Skin of body (tissue), 2 donors: ENCODE results near the gene SLC1A2.

DNA sequence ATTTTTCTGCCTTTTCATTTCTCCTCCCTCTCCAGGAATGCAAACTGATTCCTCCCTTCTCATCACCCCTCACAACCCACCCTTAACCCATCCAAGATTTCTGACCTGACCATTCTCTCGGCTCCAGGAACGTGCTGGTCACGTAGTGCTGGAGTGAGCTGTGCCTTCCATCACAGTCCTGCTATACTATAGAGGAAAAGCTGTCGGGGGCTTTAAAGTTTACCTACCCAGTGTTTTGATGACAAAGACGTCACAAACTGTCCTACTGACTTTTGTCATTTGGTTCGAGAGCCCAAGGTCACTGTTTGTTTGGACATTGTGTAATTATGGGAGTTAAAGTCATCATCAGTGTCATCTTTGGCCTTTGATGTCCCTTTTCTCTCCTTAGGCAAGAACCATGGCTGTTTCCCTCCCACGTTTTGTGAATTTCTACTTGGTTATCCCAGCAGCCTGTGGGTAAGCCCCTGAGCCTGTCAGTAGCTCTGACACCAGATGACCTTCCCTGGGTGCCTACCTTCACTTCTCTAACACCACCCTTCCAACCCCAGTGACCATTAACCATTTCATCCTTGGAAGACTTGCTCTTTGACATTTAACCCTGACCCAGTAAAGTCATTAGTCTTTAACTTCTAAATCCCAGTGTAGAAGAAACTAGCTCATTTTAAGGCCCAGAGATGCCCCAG is 59.3 kb downstream of the SLC1A2 start:
- RAMPAGE, long total RNA: no peak

GRCh38 chr11:35418045-35418740 is 1.2 kb downstream of the SLC1A2 start:
- RAMPAGE, long total RNA: no peak

DNA sequence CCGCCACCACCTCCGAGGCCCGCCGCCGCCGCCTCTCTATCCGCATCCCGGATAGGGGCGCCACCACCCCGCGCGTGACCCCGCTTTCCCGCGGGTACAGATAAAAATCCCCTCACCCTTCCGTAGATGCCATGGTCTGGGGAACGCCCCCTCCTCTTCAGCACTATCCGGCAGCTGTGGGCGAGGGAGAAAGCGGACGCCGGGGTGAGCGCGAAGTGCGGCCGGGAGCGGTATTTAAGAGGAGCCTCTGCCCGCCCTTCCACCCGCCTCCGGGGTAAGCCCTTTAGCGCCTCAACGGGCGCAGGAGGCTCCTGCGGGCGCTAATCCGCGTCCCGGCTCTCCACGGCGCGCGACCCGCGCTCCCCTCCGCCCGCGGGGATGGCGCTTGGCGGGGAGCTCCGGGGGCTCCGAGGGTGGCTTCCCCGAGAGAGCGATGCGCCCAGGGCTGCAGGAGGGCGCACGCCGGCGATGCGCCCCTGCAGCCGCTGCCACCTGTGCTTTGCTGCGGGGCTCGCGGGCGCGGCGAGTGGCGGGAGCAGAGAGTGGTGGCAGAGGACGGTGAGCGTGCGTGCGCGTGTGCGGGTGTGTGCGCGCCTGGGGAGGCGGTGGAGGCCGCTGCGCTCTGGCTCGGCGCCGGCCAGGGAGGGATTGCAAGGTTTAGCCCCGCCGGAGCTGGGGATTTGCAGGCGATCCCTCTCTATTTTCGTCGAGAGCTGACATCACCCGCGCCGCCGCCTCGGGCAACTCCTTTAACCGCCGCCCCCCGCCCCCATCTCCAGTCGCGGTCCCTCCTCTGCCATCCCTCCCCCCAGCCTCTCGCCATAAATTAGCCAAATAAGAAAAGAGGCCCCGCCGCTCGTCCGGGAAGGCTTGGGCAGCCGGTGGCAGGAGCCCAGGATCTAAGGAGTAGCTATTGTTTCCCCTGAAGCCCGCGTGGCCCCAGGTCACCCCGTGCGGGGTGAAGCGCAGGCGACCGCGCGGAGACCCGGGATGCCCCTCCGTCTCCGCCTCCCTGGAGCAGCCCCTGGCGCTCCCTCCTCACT is at the start of gene SLC1A2:
Gene SLC1A2 (minus strand): TSS at position 725 of the 1,043 bp plus-strand sequence.
- RAMPAGE, long total RNA: no peak

DNA sequence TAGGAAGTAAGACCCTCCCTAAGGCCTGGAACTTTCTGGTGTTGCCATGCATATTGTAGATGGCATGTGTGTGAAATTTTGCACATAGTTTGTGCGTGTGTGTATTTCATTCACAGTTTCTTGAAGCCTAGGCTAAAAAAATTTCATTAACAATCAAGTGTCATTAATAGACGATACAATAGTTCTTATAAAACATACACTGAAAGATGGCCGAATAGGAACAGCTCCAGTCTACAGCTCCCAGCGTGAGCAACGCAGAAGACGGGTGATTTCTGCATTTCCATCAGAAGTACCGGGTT is 40.0 kb downstream of the TRIM44 start:
- RAMPAGE, long total RNA: no peak

DNA sequence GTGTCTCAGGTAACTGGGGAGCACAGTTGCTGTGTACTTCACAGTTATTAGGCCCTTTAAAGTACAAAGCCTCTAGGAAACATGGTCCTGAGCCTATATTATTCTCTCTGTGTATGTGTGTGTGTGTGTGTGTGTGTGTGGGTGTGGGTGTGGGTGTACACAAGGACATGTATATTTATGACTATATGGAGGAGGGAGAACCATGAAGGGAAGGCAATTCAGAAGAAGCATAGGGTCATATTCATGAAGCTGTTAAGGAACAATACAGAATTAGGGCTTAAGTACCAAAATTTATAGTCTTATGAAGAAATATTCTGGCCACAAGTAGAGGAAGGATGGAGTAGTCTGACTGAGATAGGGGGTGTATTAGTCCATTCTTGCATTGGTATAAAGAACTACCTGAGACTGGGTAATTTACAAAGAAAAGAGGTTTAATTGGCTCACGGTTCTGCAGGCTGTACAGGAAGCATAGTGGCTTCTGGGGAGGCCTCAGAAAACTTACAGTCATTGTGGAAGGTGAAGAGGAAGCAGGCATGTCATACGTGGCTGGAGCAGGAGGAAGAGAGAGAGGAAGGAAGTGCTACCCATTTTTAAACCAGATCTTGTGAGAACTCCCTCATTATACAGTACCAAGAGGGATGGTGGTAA is 52.8 kb downstream of the TRIM44 start:
- RAMPAGE, long total RNA: no peak

- RAMPAGE, long total RNA: no peak
Observed at GRCh38 chr11:35971172-35972481, 27.8 kb downstream of the LDLRAD3 start.

- RAMPAGE, long total RNA: no peak
Observed at GRCh38 chr11:36012423-36012888, 68.6 kb downstream of the LDLRAD3 start.

- RAMPAGE, long total RNA: no peak
Observed at GRCh38 chr11:36015859-36016362, 72.0 kb downstream of the LDLRAD3 start.

GRCh38 chr11:36149510-36150146 is 139.6 kb downstream of the COMMD9 start:
- RAMPAGE, long total RNA: no peak

GRCh38 chr11:36398246-36398982 is 102.3 kb downstream of the PRR5L start:
- RAMPAGE, long total RNA: no peak

DNA sequence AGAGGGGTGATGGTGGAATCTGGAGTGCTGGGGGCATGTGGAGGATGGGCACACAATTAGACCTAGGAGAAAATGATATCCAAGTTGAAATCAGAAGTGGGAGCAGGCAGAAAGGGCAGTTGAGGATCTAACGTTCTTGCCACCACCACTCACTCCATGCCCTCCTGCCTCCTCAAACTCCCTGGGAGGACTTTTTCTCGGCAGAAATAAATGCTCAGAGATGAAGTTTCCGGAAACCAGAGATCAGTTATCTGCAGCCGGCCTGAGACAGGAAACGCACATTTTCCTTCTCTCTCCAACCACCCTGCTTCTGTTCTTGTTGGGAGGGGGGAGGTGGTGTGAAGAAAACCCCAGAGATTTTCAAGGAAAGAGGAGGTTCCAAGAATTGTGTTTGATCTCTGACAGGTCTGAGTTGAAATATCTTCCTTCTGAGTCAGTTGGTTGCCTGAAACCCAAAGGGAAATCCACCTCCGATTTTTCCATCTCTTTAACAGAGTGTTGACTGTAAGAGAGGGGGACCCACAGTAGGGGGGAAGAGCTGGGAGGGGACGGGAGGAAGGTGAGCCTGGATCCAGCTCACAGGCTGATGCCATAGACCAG is 100.9 kb downstream of the TRAF6 start:
- RAMPAGE, long total RNA: no peak

- RAMPAGE, long total RNA: no peak
Observed at GRCh38 chr11:36421021-36421246, 89.1 kb downstream of the TRAF6 start.

DNA sequence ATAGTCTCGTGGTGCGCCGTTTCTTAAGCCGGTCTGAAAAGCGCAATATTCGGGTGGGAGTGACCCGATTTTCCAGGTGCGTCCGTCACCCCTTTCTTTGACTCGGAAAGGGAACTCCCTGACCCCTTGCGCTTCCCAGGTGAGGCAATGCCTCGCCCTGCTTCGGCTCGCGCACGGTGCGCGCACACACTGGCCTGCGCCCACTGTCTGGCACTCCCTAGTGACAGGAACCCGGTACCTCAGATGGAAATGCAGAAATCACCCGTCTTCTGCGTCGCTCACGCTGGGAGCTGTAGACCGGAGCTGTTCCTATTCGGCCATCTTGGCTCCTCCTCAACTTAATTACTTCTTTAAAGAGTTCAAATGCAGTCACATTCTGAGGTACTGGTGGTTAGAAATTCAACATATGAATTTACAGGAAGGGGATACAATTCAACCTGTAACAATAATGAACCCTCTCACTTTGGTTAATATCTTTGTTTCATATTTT is 10.5 kb upstream of the RAG1 start:
- RAMPAGE, long total RNA: no peak

- RAMPAGE, long total RNA: no peak
Observed at GRCh38 chr11:38989012-38989428, 2391.0 kb upstream of the RAG2 start.

DNA sequence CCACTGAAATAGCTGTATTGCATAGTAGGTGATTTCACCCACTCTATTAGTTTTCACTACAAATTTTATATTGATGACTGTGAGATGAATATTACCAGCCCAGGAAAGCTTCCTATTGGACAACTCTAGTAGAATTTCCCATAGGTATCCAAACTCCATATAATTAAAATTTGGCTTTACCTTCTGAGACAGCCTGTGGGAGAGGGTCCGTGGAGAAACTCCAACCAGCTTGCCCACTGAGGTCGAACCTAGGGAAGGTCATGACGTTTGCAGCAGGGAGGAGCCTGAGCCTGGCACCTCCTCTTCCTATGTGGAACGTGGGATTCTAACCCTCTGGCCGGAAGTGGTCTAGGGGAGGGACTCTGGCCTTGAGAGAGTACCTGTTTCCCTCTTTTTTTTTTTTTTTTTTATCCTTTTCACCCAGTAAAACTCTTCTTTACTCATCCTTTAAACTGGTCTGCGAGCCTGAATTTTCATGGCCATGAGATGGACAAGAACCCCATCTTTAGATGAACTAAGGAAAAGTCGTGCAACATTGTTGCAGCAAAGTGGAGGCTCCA is 1360.1 kb downstream of the LRRC4C start:
- RAMPAGE, long total RNA: no peak

DNA sequence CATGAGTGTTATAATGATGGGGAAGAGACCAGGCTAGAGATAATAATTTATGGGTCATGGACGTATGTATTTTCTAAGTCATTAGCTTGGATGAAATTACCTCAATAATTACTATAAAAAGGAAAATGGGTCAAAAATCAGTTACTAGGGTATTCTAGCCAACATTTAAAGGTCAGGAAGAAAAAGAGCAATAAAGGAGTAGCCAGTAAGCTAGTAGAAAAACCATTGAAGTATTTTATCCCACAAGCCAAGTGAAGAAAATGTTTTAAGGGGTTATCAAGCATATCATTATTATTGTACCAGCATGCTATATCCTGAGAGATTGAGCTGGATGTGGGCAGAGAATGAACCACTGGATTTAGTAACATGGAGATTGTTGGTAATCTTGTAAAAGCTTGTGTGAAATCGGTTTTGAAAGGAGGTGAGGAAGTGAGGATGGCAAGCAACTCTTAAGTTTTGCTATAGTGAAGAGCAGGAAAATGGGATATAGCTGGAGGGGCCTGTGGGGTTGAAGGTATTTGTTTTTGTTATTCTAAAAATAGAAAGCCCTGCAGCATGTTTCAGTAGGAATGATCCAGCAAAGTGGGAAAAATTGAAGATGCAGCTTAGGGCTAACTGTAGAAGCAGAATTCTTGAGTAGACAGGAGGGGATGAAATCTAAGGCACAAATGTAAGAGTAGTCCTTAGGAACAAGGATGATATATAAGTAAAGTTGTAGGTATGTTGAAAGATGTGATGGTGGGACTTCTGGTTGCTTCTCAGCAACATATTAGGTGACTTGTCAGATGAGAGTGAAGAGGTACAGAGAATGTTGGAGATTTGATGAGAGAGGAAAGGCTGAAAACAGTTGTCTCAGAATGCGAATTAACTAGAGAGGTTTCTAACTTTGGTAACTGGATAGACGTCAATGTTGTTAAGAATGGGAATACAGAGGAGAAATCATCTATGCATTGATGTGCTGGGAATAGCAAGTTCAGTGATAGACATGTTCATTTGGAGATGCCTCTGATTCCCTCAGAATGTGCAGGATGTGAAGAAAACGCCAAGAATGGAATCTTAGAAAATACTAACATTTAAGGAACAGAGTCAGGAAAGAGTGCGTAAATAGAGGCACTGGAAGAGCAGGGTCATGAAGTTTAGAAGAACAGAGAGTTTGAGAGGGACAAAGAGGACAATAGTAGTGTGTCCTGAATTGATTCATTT is 64.1 kb downstream of the TTC17 start:
- RAMPAGE, long total RNA: no peak

GRCh38 chr11:43547296-43548276 is 133.0 kb upstream of the HSD17B12 start:
- RAMPAGE, long total RNA: no peak

DNA sequence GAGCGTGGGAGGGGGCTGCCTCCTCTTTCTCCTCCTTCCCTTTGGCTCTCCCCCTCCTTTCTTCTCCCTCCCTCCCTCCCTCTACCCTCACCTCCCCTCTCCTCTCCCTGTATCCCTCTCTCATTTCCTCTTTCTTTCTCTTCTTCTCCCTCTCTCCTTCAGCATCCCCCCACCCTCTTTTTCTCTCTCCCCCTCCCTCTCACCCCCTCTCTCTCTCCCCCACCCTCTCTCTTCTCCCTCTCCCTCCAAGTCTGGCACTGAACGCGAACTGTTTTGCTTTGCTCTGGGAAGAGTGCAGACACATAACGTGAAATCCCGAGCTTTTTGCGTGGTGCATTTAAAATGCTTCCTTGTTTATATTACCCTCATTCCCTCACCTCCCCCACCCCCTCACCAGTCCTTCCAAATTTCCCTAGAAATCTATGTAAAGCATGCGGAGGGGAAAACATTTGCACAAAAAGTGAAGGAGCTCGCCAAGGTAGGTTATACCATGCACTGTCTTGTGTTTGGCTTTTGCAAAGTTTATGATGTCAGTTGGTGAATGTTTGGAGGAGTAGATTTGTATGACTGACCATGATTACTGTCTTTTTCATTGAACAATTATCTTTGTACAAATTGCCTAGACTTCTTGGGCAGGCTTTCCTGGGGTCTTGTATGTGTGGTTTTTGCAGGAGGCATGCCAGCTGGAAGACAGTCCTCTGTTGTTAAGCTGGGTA is 123.9 kb upstream of the HSD17B12 start:
- RAMPAGE, long total RNA: no peak

GRCh38 chr11:43794341-43794817 is 86.3 kb upstream of the ALKBH3 start:
- RAMPAGE, long total RNA: no peak

GRCh38 chr11:43920205-43920329 is 22.4 kb upstream of the C11orf96 start:
- RAMPAGE, long total RNA: no peak